HT-29 (cell line): ENCODE results near the genes GBP4 and LRRC8C.

DNA sequence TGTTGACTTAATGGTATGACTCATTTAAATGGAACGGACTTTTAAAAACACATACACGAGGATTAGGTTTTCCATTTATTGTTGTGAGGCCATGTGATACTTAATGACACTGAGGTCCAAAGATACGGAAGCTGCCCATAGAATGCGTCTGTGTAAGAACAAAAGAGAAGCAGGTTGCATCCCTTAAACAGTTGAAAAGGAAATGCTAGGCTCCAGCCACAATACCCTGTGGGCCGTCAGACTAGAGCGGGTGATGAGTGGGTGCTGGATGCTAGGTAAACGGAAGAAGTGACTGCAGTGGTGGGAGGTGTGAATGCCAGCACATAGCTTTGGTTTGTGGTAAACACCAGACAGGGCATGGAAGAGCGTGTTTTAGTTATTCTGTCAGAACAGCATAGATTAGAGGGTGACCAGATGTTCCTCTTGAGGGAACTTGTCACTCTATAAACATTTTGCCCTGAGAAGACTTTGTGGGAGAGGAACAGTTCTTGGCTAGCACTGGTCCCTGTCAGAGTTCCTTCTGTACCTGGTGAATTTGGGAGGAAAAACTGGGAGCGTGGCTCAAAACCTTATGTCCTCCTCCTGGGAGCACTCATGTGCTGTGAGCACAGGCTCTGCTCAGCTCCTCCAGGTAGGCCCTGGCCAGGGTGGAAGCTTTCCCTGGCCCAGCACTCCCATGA lies 21.8 kb upstream of the BCL10 start:
- RAMPAGE, long total RNA: no peak

DNA sequence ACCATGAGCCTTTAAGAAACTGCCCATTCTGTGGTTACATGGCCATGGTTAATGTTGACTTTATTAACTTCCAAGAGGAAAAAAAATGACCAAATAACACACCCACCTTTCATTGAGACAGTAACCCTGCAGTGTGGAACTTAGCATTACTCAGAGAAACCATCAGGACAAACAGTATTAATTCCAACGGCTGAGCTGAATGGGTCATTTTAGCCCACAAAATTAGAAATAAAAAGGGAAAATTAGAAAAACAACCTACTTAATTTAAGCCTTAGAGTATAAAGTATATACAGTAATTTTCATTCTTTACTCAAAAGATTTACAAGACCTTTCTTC lies 84.8 kb upstream of the BCL10 start:
- RAMPAGE, long total RNA: no peak

GRCh38 chr1:85417830-85418464 lies 47.0 kb downstream of the DDAH1 start:
- RAMPAGE, long total RNA: no peak

DNA sequence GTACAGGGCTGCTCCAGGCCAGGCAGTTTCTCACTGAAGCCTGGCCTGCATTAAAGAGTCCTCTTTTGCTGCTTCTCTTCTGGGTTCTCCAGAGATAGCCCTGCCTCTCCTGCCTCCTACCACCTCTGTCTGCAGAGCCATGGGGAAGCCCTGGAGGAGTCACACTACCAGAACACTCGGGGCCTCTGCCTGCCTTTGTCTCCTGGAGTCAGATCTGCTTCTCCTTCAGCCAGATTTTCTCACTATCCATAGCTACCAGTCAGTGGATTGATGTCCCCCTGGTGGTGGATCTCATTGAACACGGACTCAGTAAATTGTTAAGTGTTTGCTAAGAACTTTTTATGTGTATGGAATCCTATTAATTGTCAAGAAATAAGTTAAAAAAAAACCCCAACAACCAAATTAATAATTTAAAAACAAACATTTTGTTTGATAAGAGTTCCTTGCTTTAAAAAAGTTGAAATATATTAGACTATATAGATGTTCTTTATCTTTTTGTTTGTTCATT lies 37.8 kb upstream of the DDAH1 start:
- RAMPAGE, long total RNA: no peak

GRCh38 chr1:85525433-85526149 lies 55.0 kb upstream of the CCN1 start:
- RAMPAGE, long total RNA: no peak

- RAMPAGE, long total RNA: no peak
Measured at GRCh38 chr1:85569162-85569493, 11.4 kb upstream of the CCN1 start.

DNA sequence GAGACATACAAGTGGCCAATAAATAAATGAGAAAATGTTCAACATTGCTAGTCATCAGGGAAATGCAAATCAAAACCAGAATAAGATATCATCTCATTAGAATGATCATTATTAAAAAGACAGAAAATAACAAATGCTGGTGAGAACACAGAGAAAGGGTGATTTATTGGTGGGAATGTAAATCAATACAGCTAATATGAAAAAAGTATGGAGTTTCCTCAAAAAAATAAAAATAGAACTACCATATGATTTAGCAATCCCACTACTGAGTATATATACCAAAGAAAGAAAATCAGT lies 181.6 kb downstream of the COL24A1 start:
- RAMPAGE, long total RNA: no peak

DNA sequence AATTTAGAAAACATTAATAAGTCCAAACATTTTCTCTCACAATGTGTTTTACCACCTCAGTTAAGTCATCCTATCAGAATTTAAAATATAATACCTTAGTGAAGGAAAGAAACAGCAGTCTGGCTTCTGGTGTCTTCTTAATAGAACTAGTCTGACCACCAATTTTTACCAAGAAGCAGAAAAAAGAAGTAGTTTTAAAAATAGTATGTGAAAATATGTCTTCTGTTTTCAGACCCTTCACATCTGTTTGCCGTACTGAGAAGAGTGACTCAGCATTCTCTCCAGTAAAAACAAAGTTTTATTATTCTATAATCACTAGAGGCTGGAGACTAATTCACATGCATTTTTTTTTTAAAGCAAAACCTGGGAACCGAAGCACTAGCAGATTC lies 163.8 kb downstream of the COL24A1 start:
- RAMPAGE, long total RNA: no peak

- RAMPAGE, long total RNA: no peak
Measured at GRCh38 chr1:86354565-86355173, 41.5 kb downstream of the ODF2L start.

GRCh38 chr1:86648123-86648749 lies 56.1 kb upstream of the SH3GLB1 start:
- RAMPAGE, long total RNA: no peak

DNA sequence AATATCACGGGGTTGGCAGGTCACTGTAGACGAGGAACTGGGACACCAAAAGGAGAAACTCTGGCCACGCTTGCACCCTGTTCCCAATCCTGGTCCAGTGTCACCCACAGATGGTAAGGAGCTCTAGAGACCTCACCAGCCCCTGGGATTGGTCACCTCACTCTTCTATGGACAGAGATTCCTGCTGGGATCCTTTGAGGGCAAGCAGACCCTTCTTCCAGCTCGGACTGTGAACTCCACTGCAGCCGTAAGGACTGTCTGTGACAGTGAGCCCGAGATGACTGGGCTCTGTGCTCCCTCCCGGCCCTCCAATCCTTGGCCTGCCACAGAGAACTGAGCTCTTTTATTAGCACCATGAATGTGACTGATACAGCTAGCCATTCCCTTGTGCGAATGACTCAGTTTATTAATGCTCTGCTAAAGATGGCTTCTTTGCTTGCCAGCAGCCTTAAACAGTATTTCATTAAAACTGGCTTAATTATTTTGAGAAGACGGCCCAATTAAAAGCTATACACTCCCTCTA lies 194.7 kb upstream of the LMO4 start:
- RAMPAGE, long total RNA: no peak

GRCh38 chr1:87335777-87336172 lies 7.1 kb downstream of the LMO4 start:
- RAMPAGE, long total RNA: no peak

GRCh38 chr1:89011531-89012174 lies 11.0 kb downstream of the GBP3 start:
- RAMPAGE, long total RNA: no peak

- RAMPAGE, long total RNA: no peak
Measured at GRCh38 chr1:89033886-89034434, 11.3 kb upstream of the GBP3 start.

DNA sequence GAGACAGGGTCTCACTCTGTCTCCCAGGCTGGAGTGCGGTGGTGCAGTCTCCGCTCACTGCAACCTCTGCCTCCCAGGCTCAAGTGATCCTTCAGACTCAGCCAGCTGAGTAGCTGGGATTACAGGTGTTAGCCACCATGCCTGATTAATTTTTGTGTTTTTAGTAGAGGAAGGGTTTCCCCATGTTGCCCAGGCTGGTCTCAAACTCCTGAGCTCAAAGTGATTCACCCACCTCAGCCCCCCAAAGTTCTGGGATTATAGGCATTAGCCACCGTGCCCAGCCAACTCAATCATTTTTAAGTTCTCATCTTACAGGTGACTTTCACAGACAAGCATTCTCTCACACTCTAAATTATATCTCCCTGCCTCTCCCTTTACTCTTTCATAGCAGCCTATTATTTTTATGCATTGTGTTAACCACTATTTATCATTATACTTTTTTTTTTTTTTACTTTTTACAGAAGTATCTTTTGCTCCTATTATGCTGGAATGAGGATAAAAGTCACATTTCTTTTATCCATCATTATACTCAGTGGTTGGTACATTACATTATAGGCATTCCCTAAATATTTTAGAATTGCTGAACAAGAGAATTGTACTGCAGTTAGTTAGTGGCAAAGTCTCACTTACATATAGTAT lies 9.8 kb downstream of the GBP2 start:
- RAMPAGE, long total RNA: no peak

DNA sequence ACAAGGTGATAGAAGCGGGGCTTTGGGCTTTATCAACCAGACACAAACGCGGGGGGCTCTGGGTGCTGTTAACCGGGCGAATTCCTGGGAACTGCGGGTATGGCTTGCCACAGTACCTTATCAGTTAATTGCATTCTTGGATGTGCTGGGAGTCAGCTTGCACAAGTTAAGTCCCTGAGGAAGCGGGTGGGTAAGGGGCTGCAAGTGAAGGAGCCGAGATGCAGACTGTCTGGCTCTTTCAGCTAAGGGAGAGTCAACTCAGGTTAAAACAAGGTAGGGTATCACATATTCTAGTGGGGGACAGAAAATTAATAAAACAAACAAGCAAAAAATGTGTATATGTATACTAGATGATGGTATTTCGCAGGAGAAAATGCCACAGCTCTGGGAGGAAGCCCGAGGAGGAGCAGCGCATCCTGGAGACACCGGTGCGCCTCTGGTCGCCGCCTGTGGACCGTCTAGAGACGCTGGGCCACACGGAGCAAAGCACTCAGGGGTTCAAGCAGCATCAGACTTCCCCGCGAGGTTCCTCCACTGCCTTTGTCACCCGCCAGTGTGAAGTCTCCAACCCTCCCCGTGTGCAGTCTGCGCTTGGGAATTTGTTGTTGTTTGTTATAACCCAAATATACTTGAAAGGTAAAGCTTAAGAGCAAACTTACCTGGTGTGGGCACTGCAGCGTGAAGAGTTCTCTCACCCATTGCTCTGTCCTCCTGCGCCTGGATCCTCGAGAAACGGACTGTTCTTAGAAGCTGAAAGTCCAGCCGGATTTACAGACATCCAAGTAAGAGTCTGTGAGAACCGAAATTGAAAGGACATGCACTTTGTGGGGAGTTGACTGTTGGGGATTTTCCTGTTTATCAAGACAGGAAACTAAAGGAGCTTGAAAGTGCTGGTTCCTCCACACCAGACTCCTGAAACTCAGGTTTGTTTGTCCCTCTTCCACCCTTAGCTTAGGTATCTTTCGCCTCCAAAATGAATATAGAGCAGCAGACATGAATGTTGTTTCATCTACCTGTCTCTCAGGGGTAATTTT lies at the start of gene GBP4:
TSS of gene GBP4 (minus strand) at position 807 of the 1,034 bp plus-strand sequence.
- RAMPAGE, long total RNA: no peak

GRCh38 chr1:89262017-89263039 lies 10.3 kb downstream of the GBP5 start:
- RAMPAGE, long total RNA: no peak

GRCh38 chr1:89547501-89548140 lies 23.0 kb downstream of the LRRC8B start:
- RAMPAGE, long total RNA: no peak

- RAMPAGE, long total RNA: no peak
Measured at GRCh38 chr1:89587492-89588629, 45.1 kb upstream of the LRRC8C start.

GRCh38 chr1:89632841-89633869 lies at the start of gene LRRC8C:
Gene LRRC8C (plus strand): TSS chr1:89633120.
- RAMPAGE, long total RNA: no peak